ENCODE measurements around the genes SNX30, CDC26, ALAD and AMBP.

DNA sequence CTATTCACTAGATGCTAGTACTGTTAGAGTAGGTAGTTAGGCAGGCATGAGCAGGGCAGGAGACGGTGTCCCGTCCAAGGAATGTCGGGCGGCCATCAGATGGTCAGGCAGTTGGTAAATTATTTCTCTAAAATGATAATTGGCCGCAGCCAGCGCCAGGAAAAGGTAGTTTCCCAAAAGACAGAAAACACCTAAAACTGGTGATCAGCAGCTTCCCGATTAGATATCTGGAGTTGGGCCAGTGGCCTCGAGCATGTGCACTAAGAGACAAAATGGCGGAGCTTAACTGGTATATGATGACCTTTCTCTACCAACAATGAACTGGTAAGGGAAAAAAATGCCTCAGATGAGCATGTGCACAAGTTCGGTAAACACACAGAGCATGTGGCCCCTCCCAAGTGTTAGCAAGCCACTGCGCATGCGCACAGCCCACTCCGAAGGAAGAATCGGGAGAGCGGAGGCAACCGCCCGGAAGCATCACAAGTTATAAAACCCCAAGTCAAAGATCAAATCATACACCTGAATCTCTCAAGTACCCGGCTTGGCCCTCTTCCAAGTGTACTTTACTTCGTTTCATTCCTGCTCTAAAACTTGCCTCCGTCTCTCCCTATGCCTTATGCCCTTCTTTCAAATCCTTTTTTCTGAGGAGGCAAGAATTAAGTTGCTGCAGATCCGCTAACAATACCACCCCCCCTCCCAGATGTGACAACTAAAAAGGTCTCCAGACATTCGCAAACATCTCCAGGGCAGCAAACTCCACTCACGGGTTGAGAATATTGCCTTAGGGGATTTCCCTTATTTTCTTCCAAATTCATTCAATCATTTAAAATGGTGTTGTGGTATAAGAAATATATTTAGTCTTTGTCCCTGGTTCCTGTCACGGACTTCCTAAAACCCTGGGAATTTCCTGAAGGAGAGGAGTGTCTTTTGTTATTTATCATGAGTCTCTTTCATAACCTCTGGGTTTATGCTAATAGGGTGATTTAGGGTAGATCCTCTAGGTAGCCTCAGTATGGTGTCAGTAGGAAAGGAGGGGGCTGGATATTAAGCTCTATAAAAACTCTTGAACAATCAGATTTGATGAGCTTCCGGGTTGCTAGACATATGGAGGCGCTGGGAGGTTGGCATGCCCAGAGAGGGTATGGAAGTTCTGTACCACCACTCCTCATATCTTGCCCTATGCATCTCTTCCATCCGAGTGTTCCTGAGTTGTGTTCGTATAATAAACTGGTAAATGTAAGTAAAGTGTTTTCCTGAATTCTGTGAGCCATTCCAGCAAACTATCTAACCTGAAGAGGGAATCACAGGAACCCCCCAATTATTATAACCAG is 15.2 kb upstream of the PTBP3 start:
- RRBS = 10% methylated on average over 1 of the region's 28 CpGs

GRCh38 chr9:112749884-112751260 is at the start of gene SNX30:
TSS of gene SNX30 (plus strand) at chr9:112750760.
- RRBS = 3% methylated on average over 33 of the region's 119 CpGs

- RRBS = 2% methylated on average over 10 of the region's 36 CpGs
Observed at GRCh38 chr9:112751261-112752099, 920 bp downstream of the SNX30 start.

DNA sequence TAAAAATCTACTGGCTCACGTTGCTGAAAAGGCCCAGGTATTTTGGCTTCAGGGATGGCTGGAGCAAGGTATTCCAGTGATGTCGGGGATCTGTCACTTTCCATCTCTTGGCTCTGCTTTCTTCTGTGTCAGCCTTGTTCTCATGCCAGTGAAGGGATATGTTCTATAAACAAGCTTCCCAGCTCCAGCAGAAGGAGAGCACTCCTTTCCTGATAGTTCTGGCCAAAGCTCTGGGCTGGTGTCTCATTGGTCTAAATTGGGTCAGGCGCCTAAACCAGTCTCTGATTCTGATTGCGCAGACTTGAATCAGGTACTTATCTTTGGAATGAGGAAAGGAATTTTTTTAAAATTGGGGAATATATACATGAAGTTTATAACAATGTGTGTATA is 5.1 kb downstream of the SNX30 start:
- RRBS = no CpG with 5 or more reads among the region's 4 CpGs

DNA sequence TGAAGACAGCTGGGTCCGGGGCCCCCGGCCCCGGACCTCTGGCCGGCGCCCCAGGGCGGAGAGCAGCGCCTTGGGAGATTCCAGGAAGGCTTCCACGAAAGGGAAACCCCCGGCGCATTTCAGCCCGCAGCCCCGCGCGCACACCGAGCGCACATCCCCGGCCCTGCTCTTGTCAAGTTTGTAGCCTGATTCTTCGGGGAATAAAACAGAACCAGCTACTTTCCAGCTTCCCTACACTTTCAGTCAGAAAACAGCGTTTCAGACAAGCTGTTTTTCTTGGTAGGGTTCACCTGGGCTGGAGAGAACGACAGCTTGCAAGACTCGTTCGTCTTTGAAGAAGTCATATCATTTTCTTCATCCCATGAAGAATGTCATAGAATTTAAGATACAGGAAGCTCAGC is 561 bp downstream of the SLC31A2 start:
- RRBS = 3% methylated on average over 15 of the region's 22 CpGs

- RRBS = 2% methylated on average over 11 of the region's 68 CpGs
Observed at GRCh38 chr9:113274581-113275890, at the start of gene CDC26. TSS of gene CDC26 (minus strand) at chr9:113275572.

DNA sequence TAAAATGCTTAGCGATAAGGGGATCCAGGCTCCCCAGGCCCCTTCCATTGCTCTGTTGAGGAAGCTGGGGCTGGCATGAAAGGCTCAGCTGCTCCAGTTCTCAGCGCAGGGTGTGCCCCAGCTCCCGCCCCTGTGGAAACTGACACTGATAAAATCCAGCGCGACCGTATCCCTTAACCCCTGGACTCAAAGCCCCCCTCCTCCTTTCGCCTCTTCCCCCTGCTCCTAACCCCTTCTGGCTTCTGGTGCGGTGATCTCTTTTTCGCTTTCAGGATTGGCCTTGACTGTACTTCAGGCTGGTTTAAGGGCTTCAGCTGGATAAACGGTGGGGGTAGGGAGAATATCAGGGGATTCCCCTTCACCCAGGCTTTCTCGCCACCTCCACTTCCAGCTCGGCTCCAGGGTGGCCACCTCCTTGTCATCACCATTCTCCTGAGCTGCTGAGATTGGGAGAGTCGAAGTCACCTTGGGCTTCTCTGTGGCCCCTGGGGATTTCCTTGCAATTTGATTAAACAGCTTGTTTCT is 818 bp downstream of the BSPRY start:
- RRBS = no CpG with 5 or more reads among the region's 13 CpGs

- RRBS = no CpG with 5 or more reads among the region's 17 CpGs
Observed at GRCh38 chr9:113371572-113373016, 4.7 kb downstream of the HDHD3 start.

DNA sequence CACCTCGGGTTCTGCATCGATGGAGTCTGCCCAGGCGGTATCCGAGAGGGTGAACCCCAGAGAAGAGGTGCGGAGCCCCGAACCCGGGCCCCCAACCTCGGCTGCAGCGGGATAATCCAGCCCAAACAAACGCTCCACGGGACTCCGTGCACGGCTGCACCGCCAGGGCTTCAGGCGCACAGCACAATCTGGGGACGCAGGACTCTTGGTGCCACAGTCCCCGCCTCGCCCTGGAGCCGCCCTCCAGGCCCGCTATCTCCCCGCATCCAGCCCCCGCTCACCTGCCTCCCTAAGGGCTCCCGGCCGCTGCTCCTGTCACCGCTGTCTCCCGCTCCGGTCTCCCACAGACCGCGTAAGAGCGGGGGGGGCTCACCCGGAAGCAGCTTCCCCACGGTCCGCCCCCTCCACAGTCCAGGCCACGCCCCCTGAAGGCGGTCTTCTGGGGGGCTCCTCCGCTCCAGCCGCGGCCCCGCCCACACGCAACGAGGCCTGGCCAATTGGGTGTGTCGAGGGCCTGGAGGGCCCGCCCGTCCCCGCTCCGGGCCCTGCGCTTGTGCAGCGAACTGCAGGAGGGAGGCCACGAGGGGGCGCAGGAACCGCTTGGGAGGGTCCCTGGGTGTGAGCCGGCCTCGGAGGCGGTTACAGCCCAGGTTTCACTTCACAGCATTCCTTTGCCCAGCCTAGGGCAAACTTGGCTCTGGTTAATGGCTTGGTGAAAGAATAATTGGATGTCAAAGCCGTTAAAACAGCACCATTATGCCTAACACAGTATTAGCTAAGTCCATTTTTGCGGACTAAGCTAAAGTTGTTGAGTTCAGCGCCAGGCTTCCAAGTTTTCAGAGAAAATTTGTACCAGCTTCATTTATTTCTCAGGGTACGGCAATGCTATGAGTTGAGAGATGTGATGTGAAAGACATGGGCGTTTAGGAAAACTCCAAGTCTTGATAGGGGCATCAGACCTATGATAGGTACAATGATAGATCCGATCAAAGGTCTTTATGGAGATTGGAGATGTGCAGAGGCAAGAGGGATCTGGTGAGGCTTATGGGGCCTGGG is at the start of gene ALAD:
Gene ALAD, minus strand, starts transcription at position 354 of the 1,056 bp plus-strand sequence.
- RRBS = 2% methylated on average over 5 of the region's 60 CpGs

DNA sequence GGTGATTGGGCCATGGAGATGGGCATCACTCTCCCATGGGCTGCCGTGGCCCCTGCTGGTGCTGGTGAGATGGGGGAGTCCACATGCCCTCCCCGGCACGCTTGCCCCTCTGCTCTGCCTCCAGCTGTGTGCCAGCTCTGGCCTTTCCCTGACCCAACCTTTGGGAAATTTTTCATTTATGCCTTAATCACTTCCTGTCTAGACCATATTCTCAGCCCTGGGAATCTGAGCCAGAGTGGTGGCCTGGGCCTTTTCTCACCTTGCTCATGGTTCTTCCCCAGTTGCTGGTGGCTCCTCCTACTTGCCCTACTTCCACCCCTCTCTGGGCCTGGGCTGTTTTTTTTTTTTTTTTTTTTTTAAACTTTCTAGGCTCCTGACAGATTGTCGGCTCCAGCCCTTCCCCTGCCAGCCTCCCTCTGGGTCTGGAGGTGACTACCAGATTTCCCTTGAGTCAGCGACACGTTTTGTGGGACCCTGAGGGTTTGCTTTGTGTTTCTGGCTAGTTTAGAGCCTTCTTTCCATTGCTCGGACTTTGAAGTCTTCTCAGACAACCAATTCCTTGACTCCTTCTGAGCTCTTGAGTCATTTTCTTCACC is 56.8 kb downstream of the RGS3 start:
- RRBS = no CpG with 5 or more reads among the region's 7 CpGs

GRCh38 chr9:113571888-113572490 is 108.5 kb downstream of the RGS3 start:
- RRBS = no CpG with 5 or more reads among the region's 7 CpGs

- RRBS = no CpG with 5 or more reads among the region's 4 CpGs
Observed at GRCh38 chr9:113587809-113588184, 124.3 kb downstream of the RGS3 start.

- RRBS = no CpG with 5 or more reads among the region's 21 CpGs
Observed at GRCh38 chr9:114077906-114078848, at the start of gene AMBP. TSS of gene AMBP (minus strand) at chr9:114078300.

- RRBS = no CpG with 5 or more reads among the region's 12 CpGs
Observed at GRCh38 chr9:114082435-114083069, 4.5 kb upstream of the AMBP start.

- RRBS = no CpG with 5 or more reads among the region's 11 CpGs
Observed at GRCh38 chr9:114093823-114094601, 5.1 kb downstream of the KIF12 start.

DNA sequence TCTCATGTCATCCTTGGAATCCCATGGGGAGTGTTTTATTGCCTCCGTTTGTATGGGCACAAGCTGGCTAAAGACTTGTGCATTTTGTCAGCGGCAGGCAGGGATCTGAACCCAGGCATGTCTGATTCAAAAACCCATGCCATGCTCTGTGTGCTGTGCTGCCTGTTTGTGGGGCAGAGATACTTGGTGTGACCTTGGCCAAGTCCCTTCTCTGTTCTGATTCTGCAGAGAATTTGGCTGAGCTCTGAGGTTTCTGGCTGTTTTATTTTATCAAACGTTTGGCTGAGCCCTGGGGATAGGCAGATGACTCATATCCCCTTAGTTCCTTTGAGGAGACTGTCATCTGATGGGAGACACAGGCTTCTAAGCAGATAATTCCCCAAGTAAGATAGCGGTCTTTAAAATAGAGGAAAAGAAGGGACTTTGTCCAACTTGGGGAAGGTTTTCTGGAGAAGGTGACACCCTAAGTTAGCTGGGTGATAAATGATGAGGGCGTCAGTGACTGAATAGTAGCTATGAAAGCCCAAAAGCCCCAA is 22.3 kb downstream of the COL27A1 start:
- RRBS = no CpG with 5 or more reads among the region's 5 CpGs

- RRBS = no CpG with 5 or more reads among the region's 10 CpGs
Observed at GRCh38 chr9:114207017-114207932, 51.9 kb downstream of the COL27A1 start.

DNA sequence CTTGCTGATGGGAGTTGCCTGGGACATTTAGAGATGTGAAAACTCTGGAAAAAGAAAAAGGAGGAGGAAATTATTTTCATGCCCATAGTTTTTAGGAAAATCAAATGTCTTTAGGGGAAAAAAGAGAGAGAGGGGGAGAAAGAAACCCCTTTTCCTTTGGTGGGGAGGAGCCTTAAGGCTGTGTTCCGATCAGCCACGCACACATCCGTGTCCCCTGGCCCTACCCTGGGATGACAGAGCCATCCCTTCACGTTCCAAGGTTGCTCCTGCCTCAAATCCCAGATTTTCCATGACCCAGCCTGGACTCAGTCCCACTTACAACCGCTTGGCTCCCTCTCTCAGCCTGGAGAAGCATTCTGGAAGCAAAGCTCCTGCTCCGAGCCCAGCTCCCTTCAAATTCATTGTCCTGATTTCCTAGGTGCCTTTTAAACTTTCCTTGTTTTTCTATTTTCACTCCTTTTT is 78.4 kb downstream of the COL27A1 start:
- RRBS = no CpG with 5 or more reads among the region's 6 CpGs

- RRBS = no CpG with 5 or more reads among the region's 4 CpGs
Observed at GRCh38 chr9:114315330-114315729, 7.6 kb upstream of the ORM1 start.

- RRBS = no CpG with 5 or more reads among the region's 17 CpGs
Observed at GRCh38 chr9:114350555-114351293, 21.1 kb downstream of the ORM2 start.

Measured in HGPS cell (cell line).